SK-N-SH (cell line): ENCODE results near the gene MATCAP2.

DNA sequence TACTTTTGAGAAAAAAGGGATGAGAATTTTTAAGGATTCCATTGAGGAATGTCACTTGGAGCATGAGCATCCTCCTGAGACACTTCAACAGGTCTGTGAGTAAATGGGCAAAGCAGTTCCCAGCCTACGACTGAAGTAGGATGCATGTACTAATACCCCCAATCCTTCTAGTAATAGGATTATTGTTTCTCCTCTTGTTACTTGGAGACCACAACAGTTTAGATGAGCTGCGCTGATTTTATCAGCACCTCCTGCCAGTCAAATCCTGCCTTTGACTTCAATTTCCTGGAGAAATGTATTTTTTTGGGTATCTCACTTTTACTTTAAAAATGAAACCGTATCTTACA is 832 bp downstream of the BBS9 start:
- RRBS, result no CpG with 5 or more reads among the region's 3 CpGs
CAGE:
- cytosol, long polyA plus RNA, result no peak
- long polyA plus RNA, result no peak
- nucleus, long polyA plus RNA, result no peak

GRCh38 chr7:33553956-33554595 is 351.3 kb upstream of the BMPER start:
- RRBS, result no CpG with 5 or more reads among the region's 2 CpGs
CAGE:
- cytosol, long polyA plus RNA, result no peak
- long polyA plus RNA, result no peak
- nucleus, long polyA plus RNA, result no peak

GRCh38 chr7:33554672-33555185 is 350.6 kb upstream of the BMPER start:
- RRBS, result no CpG with 5 or more reads among the region's 4 CpGs
CAGE:
- cytosol, long polyA plus RNA, result no peak
- long polyA plus RNA, result no peak
- nucleus, long polyA plus RNA, result no peak

- RRBS, result 0% methylated on average over 1 of the region's 19 CpGs
CAGE:
- cytosol, long polyA plus RNA, result no peak
- long polyA plus RNA, result no peak
- nucleus, long polyA plus RNA, result no peak
These were observed 182.7 kb upstream of the BMPER start for GRCh38 chr7:33722327-33723255.

- RRBS, result no CpG with 5 or more reads among the region's 38 CpGs
CAGE:
- cytosol, long polyA plus RNA, result no peak
- long polyA plus RNA, result no peak
- nucleus, long polyA plus RNA, result no peak
These were observed 1.1 kb upstream of the BMPER start for GRCh38 chr7:33904247-33904694.

DNA sequence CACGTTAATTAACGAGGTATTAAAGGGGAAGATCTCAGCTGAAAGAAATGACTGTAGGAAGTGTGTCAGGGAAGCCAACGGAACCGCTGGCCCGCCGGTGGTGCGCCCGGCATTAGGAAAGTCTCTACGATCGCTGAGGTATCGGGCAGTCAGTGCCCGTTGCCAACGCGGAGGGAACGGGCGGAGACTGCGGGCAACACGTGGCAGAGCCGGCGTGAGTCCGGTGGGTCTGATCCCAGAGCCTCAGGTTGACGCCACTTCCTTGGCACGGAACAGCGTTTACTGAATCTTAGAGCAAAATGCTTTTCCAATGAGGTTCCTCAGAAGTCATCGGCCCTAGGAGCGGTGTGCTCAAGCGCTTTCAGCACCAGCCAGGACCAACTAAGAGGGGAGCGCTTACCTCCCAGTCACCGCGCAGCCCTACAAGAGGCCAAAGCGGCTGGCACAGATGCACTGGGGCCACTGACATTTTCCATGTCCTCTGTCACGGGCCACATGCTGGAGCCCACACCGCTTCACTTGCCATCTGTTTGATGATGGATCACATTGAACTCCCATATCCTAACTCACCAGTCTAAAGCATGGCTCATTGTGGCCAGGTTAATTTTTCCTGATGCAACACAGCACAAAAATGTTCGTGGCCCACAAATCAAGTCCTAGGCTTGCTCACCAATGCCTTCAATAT is 67.0 kb downstream of the TBX20 start:
- RRBS, result 5% methylated on average over 3 of the region's 34 CpGs
CAGE:
- cytosol, long polyA plus RNA, result no peak
- long polyA plus RNA, result no peak
- nucleus, long polyA plus RNA, result no peak

DNA sequence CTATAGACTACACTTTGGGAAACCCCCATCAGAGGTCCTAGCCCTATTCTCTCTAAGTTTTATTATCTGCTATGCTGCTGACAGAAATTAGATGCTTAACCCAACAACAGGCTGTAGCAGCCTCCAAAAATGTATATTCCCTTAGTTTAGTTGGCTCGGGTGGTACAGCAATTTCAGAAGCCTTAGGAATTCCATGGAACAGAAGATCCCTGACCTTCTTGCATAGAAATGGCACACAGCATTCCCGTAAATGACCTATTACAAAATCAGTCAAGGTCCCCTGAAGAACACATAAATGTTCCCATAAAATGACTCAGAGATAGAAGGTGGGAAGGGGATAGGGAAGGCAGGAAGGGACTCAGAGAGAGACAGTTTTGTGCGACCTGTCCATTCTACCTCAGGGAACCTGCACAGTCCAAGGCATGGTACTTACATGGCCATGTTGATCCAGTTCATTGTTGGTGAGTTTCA is 9.3 kb downstream of the TBX20 start:
- RRBS, result no CpG with 5 or more reads among the region's 3 CpGs
CAGE:
- cytosol, long polyA plus RNA, result no peak
- long polyA plus RNA, result no peak
- nucleus, long polyA plus RNA, result no peak

DNA sequence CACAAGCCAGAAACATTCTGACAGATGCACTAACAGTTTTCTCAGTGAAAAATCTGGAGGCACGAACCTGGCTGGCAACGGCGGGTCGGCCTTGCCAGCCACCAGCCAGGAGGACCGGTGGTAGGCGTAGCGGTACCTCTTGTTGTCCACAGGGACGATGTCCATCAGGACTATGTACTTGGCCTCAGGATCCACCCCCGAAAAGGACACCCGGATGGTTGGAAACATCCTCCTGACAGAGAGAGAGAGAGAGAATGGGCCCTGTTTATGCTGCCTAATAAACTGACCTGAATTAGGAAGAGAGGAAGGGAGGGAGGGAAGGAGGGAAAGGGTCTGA is 5.3 kb downstream of the TBX20 start:
- RRBS, result 87% methylated on average over 5 of the region's 10 CpGs
CAGE:
- cytosol, long polyA plus RNA, result no peak
- long polyA plus RNA, result no peak
- nucleus, long polyA plus RNA, result no peak

- RRBS, result no CpG with 5 or more reads among the region's 2 CpGs
CAGE:
- cytosol, long polyA plus RNA, result no peak
- long polyA plus RNA, result no peak
- nucleus, long polyA plus RNA, result no peak
These were observed 14.3 kb downstream of the HERPUD2 start for GRCh38 chr7:35680542-35681027.

GRCh38 chr7:35729021-35729915 is 34.3 kb upstream of the HERPUD2 start:
- RRBS, result no CpG with 5 or more reads among the region's 3 CpGs
CAGE:
- cytosol, long polyA plus RNA, result no peak
- long polyA plus RNA, result no peak
- nucleus, long polyA plus RNA, result no peak

GRCh38 chr7:35800775-35800982 is 178 bp upstream of the SEPTIN7 start:
- RRBS, result no CpG with 5 or more reads among the region's 14 CpGs
CAGE:
- cytosol, long polyA plus RNA, result no peak
- long polyA plus RNA, result no peak
- nucleus, long polyA plus RNA, result no peak

- RRBS, result no CpG with 5 or more reads among the region's 2 CpGs
CAGE:
- cytosol, long polyA plus RNA, result no peak
- long polyA plus RNA, result no peak
- nucleus, long polyA plus RNA, result no peak
These were observed 107.7 kb upstream of the EEPD1 start for GRCh38 chr7:36045428-36045676.

- RRBS, result no CpG with 5 or more reads among the region's 6 CpGs
CAGE:
- cytosol, long polyA plus RNA, result no peak
- long polyA plus RNA, result no peak
- nucleus, long polyA plus RNA, result no peak
These were observed 54.8 kb downstream of the EEPD1 start for GRCh38 chr7:36207644-36208443.

DNA sequence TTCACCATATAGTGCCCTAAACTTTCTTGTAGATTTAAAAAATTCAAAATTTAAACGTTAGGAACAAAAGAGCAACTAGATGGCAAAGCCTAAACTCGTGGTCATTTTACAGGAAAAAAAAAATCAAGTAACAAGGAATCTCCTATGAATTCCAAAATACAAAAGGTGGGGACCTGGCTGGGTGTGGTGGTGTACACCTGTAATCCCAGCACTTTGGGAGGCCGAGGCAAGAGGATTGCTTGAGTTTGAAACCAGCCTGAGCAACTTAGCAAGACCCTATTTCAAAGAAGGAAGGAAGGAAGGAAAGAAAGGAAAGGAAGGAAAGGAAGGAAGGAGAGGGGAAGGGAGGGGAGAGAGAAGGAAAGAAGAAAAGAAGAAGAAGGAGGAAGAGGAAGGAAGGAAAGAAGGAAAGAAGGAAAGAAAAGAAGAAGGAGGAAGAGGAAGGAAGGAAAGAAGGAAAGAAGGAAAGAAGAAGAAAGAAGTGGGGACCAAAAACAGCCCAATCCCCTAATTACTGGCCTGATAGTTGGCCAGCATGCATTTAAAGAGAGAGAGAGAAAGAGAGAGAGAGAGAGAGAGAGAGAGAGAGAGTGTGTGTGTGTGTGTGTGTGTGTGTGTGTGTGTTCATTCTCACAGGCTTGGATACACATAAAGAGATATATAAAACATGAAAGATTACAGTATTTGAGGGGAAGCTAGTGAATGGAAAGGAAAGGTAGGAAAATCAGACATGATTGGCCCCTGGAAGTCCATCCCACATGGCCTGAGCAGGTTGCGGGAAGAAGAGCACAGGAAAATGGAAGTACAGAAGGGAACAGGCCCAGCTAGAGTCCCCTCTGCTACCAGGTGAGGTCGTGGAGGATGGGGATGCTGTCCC is 66.4 kb downstream of the EEPD1 start:
- RRBS, result no CpG with 5 or more reads among the region's 5 CpGs
CAGE:
- cytosol, long polyA plus RNA, result no peak
- long polyA plus RNA, result no peak
- nucleus, long polyA plus RNA, result no peak

- RRBS, result no CpG with 5 or more reads among the region's 7 CpGs
CAGE:
- cytosol, long polyA plus RNA, result no peak
- long polyA plus RNA, result no peak
- nucleus, long polyA plus RNA, result no peak
These were observed 83.4 kb downstream of the MATCAP2 start for GRCh38 chr7:36283590-36284068.

GRCh38 chr7:36366456-36367506 is at the start of gene MATCAP2:
TSS of gene MATCAP2 (minus strand) at chr7:36367240.
- RRBS, result 2% methylated on average over 34 of the region's 99 CpGs
CAGE:
- cytosol, long polyA plus RNA, result no peak
- long polyA plus RNA, result no peak
- nucleus, long polyA plus RNA, result no peak

DNA sequence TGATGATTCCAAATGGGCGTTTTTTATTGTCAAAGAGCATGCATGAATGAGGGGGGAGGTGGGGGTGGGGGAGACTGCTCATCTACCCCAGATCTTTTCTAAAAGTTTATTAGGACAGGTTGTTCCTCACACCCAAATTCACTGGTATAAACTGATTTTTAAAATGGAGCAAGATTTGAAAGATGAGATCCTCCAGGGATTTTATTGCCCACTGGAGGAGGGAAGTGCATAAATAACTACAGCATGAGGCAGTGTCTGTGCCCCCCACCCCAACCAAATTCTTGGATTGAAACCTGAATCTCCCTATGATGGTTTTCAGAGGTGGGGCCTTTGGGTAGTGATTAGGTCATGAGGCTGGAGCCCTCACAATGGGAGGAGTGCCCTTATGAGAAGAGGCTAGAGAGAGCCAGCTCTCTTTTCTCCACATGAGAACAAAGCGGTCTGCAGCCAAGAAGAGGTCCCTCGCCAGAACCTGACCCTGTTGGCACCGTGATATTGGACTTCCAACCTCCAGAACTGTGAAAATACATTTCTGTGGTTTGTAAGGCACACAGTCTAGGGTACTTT is 79.3 kb downstream of the AOAH start:
- RRBS, result no CpG with 5 or more reads among the region's 4 CpGs
CAGE:
- cytosol, long polyA plus RNA, result no peak
- long polyA plus RNA, result no peak
- nucleus, long polyA plus RNA, result no peak

- RRBS, result no CpG with 5 or more reads among the region's 4 CpGs
CAGE:
- cytosol, long polyA plus RNA, result no peak
- long polyA plus RNA, result no peak
- nucleus, long polyA plus RNA, result no peak
These were observed 65.8 kb downstream of the AOAH start for GRCh38 chr7:36658437-36658871.

GRCh38 chr7:36747624-36748465 is 23.6 kb upstream of the AOAH start:
- RRBS, result no CpG with 5 or more reads among the region's 9 CpGs
CAGE:
- cytosol, long polyA plus RNA, result no peak
- long polyA plus RNA, result no peak
- nucleus, long polyA plus RNA, result no peak

DNA sequence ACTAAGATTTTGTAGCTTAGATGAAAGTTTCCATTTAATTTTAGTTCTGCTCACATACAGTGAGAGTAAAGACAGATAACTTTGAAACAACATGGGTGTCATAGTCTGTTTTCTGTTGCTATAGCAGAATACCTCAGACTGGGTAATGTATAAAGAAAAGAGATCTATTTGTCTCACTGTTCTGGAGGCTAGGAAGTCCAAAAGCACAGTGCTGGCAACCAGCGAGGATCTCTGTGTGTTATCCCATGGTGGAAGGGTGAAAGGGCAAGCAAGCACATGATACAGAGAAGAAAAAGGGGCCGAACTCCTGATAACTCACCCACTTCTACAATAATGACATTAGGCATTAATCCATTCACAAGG is 28.0 kb upstream of the AOAH start:
- RRBS, result no CpG with 5 or more reads among the region's 2 CpGs
CAGE:
- cytosol, long polyA plus RNA, result no peak
- long polyA plus RNA, result no peak
- nucleus, long polyA plus RNA, result no peak